ENCODE results near the gene POLR2I.

DNA sequence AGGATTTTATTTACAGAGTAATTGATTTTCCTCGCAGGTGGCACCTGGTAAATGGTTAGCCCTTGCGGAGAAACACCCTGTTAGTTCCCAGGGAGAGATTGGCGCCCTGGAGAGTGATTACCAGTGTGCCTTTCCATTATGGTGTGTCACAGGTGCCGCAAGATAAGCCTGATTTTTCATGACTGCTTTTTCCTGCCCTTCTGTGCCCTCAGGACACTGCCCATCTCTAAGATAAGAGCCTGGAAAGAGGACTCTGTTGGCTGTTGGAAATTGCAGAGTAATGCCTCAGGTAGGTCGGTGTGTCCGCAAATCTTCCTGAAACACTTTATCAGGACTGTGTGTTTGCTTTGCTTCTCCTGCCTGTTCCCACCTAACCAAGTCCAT, 707 bp downstream of the ZNF181 start:
- RRBS = no CpG with 5 or more reads among the region's 6 CpGs

DNA sequence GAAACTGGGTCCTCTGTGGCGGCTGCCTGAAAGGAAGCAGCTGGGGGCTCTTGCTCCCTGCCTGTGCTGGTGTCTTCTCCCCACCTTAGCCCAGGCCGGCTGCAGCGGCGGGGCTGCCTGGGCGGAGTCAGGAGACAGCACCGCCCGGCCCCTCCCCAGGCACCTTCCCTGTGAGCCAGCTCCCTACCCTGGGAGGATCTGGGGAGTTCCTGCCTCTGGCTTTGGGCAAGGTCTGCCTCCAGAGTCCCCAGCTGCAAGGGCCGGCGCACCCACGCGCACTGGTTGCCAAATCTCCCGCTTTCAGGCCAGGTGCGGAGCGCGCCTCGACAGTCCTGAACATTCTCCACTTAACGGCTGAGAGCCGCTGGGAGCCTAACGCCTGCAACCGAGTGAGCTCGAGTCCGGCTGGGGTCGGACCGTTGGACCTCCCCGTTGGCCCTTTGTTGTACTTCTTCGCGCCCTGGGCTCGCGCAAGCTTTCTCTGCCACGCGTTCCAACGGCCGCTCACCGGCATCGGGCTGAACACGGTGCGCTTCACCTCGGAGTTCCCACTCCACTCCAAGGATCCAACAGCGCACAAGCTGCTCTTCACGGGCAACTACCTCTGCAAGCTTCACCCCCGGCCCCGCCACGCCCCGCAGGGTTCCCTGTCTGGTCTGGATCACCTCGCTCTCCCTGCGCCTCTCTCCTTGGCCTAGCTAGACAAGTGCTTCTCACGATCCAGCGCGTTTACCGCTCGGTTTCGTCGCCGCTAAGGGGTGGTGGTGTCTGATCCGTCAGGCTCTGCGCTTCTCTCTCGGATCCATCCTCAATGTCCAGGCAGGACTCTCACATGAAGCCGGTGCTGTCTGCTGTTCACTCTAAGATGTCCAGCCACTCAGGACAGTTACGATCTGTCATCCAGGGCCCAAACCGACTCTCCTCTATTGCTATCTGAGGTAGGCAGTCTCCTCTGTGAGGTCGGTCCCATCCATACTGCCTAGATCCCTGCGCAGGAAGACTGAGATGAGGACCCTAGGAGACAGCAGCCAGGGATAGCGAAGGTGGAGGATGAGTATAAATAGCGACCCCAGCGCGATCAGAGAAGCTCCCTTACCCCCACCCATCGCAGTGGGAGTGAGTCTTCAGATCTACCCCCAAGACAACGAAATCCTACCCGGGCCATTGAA, 21.5 kb upstream of the ZNF30 start:
- RRBS = 7% methylated on average over 13 of the region's 69 CpGs

GRCh38 chr19:35008697-35009315, 8.7 kb downstream of the GRAMD1A start:
- RRBS = 100% methylated on average over 1 of the region's 12 CpGs

GRCh38 chr19:35065541-35066305, 24.2 kb downstream of the HPN start:
- RRBS = 97% methylated on average over 2 of the region's 22 CpGs

DNA sequence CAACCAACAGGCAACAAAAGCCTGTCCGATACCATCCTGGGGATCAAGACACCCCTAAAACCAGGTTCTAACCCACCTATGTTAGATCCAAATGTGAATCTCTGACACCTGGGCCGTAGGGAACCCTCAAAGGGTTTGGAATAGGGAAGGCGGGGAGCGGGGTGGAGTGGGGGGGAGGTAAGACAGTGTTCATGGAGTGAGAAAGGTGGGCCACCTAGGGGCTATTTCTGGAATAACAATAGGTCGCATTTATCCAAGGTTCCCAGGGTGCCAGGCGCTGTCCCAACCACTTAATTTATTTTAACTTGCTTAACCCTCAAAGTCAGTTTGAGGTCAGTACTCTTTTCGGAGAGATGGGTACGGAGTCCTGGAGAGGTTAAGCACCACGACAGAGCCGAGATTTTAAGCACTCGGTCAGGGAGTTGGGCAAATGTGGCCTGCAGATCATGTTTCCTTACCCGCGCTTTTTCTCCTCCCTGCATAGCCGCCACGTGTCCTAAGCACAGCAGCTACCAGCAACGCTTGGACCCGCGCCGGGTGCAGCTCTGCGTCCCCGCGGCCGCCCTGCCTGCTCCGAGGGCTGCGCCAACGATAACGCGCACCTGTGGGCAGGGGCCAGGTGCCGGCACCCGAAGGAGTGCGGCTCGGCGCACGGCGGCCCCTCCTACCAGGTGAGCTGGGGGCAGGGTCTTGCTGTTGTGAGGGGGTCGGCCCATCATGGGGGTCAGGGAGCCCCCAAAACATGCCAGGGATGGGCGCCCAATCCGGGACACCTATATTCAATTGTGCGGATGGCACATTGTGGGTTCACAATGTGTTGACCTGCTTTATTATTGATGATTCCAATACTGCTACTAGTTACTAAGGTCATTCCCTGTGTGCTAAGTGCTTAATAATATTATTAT, 24.9 kb upstream of the FXYD3 start:
- RRBS = 7% methylated on average over 9 of the region's 39 CpGs

GRCh38 chr19:35135628-35136088, 799 bp upstream of the LGI4 start:
- RRBS = no CpG with 5 or more reads among the region's 4 CpGs

GRCh38 chr19:35155397-35156328, 1.1 kb downstream of the FXYD5 start:
- RRBS = 44% methylated on average over 5 of the region's 24 CpGs

DNA sequence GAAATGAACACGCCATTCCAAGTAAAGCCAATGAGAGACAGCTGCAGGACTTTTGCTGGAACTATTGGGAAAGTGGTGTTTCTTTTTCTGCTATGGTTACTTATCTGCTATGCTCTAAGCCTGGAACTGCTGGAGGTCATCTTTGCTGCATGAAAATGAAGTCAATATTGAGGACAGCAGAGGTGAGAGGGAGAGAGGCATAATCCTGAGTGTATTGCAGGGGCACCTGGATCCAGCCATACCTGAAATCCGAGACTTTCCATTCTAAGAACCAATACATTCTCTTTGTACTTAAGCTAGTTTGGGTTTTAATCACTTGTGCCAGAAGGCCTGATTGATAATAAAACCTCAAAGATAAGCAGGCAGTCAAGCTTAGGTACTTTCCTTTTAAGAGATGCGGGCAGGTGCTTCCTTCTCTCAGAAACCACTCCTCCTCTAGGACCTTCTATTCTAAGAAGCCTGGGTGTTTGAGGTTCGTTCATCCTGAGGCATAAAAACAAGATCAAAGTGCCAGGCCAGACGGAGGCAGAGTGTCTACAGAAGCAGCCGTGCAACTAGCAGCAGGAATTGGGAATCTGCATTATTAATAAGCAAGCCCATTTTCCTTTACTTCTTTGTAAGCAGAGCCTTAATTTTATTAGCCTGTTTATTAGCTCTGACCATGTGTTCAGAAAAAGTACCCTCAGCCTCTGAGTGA, 22.2 kb downstream of the FAM187B start:
- RRBS = no CpG with 5 or more reads among the region's 6 CpGs

GRCh38 chr19:35284688-35285275, 2.5 kb downstream of the HAMP start:
- RRBS = no CpG with 5 or more reads among the region's 11 CpGs

GRCh38 chr19:35553521-35554002, 8.1 kb downstream of the TMEM147 start:
- RRBS = 74% methylated on average over 4 of the region's 14 CpGs

DNA sequence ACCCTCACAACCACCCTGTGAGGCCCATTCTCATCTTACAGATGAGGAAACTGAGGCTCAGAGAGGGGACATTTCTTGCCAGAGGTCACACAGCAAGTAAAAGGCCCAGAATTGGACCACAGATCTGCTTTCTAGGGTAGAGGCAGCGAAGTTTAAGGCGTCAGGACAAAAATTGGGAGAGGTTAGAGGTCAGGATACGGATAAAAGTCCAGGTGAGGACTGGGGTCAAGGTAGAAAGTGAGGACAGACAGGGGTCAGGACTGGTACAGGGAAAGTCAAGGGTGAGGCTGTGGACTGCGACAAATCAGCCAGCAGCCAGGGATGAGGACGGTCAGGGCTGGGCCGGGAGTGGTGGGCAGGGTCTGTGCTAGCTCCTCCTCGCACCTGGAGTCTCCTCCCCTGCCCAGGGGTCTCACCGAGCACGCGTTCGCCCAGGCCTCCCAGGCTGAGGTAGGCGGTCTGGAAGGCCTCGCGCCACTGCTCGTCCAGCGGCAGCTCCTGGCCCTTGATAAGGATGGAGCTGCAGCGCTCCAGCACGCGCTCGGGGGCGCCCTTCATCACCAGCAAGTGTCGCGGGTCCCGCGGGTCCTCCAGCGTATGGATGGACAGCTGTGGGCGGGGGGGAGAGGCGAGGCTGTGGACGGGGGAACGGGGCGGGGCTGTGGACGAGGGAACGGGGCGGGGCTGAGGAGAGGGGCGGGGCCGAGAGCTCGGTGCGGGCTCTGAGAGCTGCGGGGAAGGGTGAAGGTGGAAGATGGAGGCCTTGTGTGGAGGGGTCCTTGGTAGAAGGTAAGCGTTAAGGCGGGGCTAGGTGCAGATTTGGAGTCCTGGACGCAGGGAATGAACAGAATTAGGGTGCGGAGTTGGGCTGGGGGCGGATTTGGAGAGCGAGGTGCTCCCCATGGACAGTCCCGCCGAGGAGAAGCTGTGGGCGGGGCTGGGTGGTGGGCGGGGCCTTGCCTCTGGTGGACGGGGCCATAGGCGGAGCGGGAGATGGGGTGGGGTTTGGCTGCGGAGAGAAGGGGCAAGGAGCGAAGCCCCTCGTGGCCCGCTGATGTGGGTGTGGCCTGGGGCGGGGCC, 5.9 kb downstream of the ATP4A start:
- RRBS = no CpG with 5 or more reads among the region's 57 CpGs

DNA sequence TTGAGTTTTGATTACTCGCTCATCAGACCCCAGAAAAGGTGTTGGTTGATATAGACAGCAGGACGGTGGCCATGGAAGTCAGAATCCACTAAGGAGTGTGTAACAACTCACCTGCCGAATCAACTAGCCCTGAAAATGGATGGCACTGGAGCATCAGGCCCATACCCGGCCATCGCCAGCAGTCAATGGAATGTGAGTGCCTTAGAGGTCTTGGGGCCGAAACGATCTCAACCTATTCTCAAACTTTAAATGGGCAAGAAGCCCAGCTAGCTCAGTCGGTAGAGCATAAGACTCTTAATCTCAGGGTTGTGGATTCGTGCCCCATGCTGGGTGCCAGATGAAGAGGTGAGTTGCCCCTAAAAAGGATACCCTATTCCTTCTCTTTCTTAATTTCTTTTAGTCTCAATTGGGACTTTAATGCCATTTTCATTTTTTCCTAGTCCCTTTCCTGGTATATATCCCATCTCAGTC, 10.3 kb upstream of the PMIS2 start:
- RRBS = no CpG with 5 or more reads among the region's 9 CpGs

DNA sequence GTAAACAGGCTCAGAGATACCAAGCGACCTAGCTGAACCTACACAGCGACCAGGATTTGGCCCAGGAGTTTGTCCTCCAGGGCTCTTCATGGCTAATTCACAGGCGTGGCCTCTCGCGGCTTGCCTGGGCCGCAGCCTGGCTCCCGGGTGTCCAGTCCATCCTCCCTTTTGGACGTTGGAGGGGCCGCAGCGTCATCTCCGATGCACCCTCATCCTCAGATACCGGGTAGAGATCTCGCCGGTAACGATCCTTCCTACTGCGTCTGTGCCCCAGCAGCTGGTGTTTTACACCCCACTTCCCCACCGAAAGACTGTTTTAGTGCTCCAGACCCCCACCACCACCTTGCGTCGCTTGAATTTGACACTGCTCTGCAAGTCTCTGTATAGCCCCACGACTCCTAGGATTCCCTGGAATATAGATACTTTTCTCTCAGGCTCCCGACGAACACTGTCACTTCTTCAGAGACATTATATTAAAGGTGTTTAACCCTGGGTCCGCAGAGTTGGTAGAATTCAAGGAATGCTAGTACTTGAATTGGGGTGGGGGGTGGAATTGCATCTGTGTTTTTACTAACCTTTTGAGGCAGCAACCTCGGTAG, 644 bp downstream of the COX6B1 start:
- RRBS = 3% methylated on average over 5 of the region's 24 CpGs

DNA sequence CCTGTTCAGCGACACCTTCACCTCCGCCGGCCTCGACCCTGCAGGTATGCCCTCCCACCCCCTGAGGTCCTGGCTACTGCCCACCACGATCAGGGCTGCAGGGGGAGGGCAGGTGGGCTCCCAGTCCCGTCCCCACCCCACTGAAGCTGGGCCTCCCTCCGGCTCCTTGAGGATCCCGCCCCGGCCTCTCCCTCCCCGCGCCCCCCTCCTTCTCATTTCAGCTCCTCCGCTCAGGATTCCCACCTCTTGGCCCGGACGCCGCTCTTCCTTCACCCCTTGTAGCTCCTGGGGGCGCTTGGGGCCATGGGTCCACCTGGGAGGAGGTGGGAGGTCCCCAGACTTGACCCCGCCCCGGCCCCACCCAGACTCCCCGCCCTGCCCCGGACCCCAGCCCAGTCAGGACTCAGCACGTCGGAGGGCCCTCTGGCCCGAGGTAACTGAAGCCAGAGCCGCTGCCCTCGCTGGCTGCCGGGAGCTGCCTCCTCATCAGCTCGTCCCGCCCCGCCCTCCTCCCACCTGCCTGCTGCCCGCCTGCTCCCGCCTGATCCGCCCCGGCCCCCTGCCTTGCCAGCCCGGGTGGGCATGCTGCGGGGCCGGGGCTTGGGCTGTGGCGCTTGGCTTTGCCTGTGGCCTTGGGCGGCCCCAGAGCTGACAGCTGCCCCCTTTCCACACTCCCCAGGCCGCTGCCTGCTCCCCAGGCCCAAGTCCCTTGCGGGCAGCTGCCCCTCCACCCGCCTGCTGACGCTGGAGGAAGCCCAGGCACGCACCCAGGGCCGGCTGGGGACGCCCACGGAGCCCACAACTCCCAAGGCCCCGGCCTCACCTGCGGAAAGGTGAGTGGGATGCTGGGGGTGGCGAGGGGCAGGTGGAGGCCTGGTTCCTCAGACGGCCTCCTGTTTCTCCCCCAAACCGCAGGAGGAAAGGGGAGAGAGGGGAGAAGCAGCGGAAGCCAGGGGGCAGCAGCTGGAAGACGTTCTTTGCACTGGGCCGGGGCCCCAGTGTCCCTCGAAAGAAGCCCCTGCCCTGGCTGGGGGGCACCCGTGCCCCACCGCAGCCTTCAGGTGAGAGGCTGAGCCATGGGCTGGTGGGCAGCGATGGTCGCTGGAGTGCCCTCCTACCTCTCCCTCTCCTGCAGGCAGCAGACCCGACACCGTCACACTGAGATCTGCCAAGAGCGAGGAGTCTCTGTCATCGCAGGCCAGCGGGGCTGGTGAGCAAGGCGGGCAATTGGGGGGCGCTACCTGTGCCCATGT, 9.3 kb downstream of the ARHGAP33 start:
- RRBS = 82% methylated on average over 26 of the region's 66 CpGs

- RRBS = no CpG with 5 or more reads among the region's 23 CpGs
Observed at GRCh38 chr19:35851252-35851739, 1.0 kb downstream of the NPHS1 start.

DNA sequence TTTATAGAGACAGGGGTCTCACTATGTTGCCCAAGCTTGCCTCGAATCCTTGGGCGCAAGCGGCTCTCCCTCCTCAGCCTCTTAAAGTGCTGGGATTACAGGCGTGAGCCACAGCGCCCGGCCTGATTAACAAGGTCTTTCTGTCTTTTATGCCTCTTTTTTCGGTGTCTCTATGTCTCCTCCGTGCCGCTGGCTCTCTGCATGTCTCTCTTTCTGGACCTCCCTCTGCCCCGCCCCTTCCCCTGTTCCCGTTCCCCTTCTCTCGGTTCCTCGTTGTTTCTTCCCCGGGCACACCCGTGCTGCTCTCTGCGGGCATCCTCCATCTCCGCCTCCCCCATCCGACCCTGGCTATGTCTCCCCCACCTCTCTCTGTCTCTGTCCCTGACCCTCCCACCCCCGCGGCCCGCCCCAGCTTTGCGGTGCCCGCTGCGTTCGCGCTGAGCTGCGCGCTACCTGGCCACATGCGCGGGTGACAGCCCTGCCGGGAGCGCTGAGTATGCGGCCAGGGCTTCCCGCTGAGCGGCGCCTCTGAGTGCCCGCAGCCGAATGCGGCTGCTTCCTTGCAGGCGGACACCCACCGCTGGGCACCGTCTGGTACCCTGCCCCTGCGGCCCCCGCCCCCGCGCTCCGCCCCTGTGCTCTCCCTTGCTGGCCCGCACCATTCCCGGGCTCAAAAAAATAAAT, 8.0 kb upstream of the SDHAF1 start:
- RRBS = no CpG with 5 or more reads among the region's 49 CpGs

- RRBS = 100% methylated on average over 3 of the region's 14 CpGs
Observed at GRCh38 chr19:36017649-36018007, 3.6 kb upstream of the ALKBH6 start.

DNA sequence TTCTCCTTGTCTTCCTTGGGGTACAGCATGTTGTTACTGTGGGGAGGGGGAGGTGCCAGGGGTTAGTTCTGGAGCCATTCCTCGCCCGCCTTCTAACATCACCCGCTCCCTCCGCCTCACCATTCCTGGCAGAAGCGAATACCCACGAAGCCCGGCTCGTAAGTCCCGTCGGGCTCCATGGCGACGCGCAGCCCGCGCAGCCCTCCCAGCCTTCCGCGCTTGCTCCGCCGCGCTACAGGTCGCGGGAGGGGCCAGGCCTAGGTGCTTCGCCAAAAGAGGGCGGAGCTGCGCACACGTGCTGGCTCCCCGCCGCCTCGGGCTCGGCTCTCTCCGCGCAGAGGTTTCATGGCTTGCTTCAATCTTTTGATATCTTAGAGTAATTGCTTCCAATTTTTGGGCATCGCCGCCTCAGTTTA, at the start of gene POLR2I:
Gene POLR2I, minus strand, starts transcription at position 198 of the 416 bp plus-strand sequence.
- RRBS = no CpG with 5 or more reads among the region's 34 CpGs

- RRBS = no CpG with 5 or more reads among the region's 11 CpGs
Observed at GRCh38 chr19:36125198-36125974, 10.1 kb downstream of the TBCB start.

DNA sequence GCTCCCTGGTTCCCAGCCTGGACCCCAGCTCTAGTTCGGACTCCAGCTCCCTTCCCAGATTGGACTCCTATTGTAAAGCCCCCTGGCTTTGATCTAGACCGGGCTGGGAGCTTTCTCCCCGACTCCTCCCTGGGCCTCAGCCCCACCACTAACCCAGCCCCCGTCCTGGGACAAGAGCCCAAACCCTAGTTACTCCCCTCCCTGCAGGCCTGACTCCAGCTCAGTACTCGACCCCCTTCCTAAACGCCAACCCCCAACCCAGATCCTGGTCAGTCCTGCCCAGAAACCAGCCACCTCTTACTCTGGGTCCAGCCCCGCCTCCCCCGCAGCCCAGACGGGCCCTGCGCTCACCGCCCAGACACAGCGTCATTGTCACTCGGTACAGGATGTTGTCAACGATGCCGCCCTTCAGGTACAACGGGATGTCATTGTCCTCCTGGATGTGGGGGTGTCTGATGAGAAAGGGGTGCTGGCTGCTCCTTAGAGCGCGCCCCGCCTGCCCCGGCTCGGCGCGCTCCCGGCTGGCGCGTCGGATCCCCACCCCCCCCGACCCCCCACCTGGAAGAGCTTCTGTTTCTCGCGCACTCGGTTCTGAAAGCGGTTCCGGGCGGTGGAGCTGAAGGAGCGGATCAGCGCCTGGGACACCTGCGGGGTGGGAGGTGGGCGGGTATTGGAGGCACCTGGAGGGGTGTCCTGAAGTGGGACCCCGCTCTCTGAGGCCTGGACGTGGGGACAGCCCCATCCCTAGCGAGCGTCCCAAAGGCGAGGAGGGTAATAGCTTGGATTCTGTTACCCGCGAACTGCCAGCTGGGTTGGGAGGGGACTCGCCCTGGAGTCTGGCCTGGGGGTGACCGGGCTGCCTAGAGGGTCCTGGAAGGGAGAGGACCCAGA, 891 bp downstream of the COX7A1 start:
- RRBS = 27% methylated on average over 11 of the region's 47 CpGs

Measured in HGPS cell (cell line).